Vagina (tissue), 1 donor: ENCODE measurements around a stretch of chr1.

DNA sequence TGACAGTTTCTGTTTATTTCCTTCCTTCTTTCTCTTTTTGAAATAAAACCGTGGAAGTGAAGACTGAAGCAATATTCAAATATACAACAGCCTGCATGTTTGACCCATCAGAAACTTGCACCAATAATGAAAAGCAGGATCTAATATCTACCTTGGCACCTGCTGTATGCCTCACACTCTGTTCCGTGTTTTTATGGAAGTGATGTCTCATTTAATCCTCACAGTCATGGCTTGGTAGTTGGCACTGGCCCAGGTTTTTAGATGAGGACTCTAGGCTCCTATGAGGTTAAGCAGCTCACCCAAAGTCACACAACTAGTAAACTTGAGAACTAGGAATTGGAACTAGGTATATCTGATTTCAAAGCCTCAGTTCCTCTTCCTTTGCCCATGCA lies 21.2 kb upstream of the TARBP1 start:
- PRO-cap, result no peak
- RAMPAGE, long total RNA, result no peak

GRCh38 chr1:234515348-234516214 lies 36.6 kb upstream of the TARBP1 start:
- PRO-cap, result no peak
- RAMPAGE, long total RNA, result no peak

DNA sequence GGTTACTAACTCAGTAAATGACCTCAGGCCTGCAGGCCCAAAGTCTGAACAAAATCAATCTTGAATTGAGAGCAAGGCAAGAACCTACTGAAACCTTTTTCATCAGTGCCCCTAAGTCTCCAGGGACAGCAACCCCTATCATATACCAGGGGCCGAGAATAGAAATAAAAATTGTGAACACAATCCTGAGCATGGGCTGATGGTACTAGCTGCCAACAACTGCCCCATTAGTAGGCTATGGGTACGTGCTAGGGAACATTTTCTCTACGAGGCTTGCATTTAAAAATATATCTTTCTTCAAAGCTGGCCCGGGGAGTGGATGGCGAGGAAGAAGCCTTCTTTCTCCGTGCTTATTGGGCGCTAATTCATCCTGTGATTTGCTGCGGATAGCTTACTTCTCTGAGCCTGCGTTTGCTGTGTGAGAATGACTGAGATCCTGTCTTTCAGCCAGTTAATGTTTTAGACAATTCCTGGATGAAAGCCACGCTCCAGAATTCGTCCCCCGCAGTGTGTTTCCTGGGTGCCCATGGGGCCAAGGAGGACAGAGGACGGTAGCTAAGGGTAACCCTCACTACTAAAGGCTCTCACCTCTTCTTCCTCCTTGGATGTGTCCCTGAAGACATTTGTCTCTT lies 57.7 kb upstream of the TARBP1 start:
- PRO-cap, result no peak
- RAMPAGE, long total RNA, result no peak

DNA sequence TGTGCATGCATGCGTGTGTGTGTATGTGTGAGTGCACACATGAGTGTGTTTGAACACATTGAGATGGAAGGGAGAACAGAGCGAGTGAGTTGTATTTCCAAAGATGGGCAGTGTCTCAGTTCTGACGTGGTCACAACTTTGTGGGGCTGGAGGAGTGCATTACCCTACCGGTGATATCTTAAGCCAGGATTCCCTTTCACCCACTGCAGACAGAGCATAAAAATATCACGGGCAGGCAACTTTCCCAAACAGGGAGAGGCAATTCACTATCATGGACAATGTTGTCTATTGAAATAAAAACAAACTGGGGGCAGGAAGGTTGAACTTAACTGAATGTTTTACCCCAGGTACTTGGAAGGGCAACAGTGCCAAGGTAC lies 27.7 kb downstream of the IRF2BP2 start:
- PRO-cap, result bidirectional peak, plus-strand start at position 186 of the sequence, minus-strand start at position 77 of the sequence
- RAMPAGE, long total RNA, result no peak

- PRO-cap, result no peak
- RAMPAGE, long total RNA, result no peak
These were observed 23.5 kb downstream of the IRF2BP2 start for GRCh38 chr1:234586356-234586953.

DNA sequence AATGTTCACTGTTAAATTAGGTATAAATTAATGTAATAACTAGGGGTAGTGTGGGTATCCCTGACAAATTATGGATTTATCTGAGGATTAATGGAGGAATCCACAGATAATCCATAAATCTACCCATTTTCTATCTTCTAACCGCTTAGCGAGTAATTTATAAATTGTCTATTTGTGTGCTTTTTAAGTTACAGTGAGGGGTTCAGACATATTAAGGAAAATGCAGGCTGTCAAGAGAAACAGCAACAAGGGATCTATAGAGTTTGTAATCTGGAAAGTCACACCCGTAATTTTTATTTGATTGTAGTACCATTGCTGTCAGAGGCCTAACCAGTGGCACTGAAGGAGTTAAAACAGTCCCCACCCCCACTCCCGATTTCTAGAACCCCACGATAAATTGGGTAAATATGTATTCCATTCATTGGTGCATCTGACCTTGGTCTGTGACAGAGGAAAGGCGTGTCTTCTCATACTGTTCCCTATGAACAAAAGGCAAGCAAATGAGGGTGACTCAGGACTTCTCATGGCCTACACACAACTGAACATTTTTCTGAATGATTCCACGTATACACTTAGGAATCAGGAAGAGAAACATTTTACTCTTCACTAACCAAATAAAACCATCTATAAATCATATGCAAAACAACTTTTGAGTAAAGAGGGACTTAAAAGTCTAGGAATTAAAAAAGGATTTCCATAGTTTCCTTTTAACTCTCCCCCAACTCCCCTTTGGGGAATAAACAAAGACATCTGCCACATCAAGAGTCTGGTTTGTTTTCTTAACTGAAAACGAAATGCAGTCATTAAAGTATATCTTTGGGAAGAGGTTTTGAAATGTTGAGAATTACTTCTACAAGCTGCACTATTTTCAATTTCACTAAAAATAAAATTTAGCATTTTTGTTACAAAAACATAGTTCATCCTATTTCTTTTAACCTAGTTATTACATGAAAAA lies 7.3 kb downstream of the IRF2BP2 start:
- PRO-cap, result bidirectional peak, plus-strand start at position 514 of the sequence, minus-strand start at position 445 of the sequence
- RAMPAGE, long total RNA, result no peak

- PRO-cap, result no peak
- RAMPAGE, long total RNA, result no peak
These were observed 6.6 kb downstream of the IRF2BP2 start for GRCh38 chr1:234603399-234603752.

GRCh38 chr1:234620301-234620593 lies 10.3 kb upstream of the IRF2BP2 start:
- PRO-cap, result no peak
- RAMPAGE, long total RNA, result no peak

DNA sequence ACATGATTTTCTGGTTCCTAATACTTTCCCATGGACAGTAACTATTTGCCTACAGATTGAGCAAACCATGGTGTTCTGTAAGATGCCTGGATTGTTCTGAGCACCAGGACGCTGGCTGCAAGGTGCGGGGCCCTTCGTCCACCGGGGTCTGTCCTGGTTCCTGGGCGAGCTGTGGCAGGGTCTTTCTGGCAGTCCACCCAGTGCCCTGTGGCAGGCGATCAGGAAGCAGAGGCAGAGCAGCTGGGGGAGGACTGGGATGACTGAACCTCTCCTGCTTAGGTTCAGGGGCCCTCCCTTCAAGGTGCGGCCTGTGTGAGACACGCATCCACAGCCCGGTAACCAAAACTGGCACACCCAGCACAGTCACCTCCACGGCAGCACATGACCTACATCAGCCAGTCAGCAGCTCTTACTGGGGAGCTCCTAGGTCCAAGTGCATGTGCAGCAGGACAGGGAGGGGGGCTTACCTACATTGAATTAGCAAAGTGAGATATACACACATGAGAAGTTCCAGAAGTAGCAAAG lies 51.2 kb upstream of the IRF2BP2 start:
- PRO-cap, result no peak
- RAMPAGE, long total RNA, result no peak

DNA sequence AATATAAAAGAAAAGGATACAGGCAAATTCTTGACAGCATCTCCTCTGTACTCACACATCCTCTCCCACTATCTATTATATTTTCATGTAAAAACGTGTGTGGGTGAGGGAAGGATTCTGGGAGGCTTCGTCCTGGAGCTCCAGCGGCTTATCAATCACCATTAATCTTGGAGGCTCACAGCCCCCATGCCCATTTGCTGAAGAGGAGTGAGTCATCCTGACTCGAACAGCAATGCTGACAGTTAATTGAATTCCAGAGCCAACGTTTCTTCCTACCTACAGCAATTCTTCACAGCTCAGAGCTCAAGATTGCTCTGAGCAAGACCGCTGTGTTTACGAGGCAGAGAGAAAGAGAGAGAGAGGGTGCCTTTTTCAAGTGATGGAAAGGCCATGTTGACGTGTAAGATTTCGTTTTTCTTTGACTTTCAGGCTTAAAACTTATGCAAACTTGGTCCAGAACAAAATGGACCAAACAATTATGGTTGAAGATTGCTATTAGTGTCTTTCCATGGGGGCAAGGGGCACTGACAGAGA lies 135.8 kb upstream of the IRF2BP2 start:
- PRO-cap, result no peak
- RAMPAGE, long total RNA, result no peak

- PRO-cap, result no peak
- RAMPAGE, long total RNA, result no peak
These were observed 235.6 kb upstream of the IRF2BP2 start for GRCh38 chr1:234845639-234845838.

DNA sequence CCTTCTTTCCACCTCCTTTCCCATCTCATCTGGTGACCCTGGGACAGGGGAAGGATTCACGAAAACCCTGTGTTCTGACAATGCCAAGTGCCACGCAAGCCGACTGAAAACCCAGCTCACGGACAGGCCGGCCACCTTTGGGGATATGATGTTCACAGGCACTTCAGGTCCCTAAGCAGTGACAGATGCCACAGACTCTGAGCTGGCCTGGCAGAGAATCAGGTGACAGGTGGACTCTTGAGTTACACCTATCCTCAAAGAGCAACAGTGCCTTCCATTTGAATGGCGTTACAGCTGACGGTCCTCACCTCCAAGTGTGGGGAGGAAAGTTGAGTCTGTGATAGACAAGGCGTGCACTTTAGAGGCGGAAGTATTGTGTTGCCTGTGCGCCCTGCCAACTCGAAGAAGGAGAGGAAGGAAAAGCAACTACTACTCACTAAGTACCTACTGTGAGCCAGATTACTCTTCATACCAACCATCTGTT lies 230.5 kb downstream of the TOMM20 start:
- PRO-cap, result no peak
- RAMPAGE, long total RNA, result no peak

GRCh38 chr1:234980283-234980412 lies 148.5 kb downstream of the TOMM20 start:
- PRO-cap, result no peak
- RAMPAGE, long total RNA, result no peak

DNA sequence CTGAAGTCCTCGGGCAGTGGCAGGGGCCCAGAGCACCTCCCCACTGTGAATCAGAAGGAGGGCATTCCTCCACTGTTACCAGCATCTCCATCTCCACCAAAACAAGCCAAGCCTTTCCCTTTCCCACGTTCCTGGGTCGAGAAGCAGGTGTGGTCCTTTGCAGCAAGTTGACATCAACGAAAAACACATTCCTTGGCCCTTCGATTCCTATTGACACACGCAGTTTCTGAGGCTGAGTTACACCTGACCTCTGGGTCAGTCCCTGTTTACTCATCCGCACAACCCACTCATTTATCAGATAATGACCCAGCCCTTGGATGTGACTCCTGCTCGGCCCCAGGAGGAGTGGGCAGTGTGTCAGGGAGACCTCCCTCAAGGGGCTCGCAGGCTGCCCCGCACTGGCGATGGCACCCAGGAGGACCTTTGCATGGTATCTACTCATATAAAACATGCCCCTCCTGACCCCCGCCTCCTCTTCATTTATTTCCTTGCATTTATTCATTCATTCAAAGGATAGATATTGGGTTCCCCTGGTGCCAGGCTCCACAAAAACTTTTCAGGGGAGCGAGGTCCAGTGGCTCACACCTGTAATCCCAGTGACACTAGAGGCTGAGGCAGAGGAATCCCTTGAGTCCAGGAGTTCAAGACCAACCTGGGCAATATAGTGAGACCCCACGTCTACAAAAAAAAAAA lies 60.2 kb downstream of the TOMM20 start:
- PRO-cap, result no peak
- RAMPAGE, long total RNA, result no peak

DNA sequence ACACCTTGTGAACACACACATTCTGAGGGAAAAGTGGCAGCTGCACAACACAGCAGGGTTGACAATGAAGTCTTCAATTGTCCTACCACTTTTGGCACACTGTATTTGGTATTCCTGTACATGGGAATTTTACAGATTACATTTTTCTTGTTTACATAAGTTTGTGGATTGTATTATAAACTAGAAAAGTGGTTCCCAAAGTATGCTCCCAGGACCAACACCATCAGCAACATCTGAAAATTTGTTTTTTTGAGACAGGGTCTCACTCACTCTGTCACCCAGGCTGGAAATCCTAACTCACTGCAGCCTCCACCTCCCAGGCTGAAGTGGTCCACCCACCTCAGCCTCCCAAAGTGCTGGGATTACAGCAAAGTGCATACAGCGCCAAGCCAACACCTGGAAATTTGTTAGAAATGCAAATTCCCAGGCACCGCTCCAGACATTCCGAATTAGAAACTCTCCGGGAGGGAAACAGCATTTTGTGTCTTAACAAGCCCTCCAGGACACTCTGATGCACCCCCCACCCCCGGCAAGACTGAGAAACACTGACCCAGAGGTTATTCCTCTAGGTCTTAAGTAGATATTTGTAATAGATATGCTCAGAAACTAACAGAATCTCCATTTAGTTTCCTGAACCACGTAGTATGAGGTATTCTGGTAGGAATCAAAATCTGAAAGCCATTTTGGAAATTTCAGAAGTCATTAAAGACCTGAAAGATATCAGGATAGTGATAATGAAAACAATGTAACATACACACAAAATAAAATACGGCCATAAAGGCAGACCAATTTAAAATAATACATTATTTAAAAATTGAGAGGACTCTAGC lies 49.1 kb downstream of the ARID4B start:
- PRO-cap, result no peak
- RAMPAGE, long total RNA, result no peak

DNA sequence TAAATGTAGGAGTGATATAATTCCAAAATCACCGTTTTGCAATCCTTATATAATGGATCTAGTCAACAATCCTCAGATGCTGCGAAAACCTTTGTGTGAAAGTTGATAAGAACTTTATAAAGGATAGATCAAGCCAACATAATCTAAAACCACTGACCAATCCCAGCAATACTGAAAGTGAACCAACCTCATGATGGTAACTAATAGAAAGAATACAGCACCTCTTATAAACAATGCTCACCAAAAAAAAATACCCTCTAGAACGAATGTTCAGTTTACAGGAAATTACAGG lies 30.6 kb downstream of the ARID4B start:
- PRO-cap, result no peak
- RAMPAGE, long total RNA, result no peak

GRCh38 chr1:235304790-235305663 lies 23.0 kb downstream of the ARID4B start:
- PRO-cap, result no peak
- RAMPAGE, long total RNA, result no peak

DNA sequence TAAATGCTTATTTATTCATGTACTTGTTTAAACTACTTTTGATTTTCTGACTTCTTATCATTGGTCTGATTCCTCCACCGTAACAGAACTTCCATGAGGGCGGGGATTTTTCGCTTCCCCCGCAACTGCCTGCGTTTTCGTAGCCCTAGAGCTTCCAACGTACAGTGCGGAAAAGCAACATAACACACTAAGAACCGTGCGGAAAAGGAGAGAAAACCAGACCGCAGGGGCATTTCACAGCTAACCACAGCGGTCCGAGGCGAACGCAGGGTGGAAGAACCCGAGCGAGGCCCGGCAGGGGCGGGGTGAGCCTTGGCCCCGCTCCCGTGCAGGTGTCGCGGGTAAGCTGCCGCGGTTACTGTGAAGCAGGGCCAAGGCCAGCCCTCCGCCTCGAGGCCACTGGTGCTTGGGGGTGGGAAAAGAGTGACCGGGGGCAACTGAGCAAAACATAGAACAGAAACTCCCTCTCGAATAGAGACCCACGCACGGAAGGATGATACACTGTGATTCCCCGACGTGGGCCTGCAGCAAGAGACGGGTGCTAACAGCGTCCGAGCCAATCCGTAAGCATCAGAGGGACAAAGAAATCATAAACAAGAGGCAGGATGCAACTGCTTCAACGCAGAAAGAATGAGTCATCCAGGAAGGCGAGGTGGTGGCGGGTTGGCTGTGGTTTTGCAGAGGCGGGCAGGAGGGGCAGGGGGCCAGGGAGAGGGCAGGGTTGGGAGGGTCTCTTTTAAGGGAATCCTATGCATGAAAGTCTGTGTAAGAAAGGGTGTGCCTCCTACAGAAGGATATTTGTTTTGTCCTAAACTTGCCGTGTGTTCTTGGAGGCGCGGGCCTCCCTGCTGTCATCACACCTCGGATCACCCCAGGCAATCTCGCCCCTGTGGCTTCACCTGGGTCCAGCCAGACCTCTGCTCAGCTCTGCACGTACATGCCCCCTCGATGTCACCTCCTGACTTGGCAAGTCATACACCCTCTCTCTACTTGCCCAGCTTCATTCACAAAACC lies 7.4 kb downstream of the GNG4 start:
- PRO-cap, result no peak
- RAMPAGE, long total RNA, result no peak

DNA sequence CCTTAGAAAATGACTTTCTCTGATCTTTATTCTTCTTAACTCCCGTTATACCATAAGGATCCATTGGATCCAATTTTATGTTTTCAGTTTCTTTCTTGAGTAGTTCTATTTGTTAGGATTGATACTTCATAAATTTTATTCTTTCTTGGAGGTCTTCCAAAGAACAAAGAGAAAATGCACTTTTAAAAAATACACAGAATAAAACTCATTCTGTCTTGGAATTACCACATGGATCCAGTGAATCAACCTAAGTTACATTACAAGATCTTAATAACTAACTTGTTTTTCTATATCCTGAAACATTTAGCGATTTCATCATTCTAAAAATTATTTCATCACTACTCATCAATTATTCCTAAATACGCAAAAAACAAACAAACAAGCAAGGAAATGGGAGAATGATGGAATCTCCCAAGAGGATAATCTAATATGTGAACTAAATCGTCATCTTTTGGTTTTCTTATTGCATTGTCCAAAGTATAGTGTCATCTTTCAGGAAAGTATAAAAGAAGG lies 38.4 kb upstream of the GNG4 start:
- PRO-cap, result no peak
- RAMPAGE, long total RNA, result no peak

DNA sequence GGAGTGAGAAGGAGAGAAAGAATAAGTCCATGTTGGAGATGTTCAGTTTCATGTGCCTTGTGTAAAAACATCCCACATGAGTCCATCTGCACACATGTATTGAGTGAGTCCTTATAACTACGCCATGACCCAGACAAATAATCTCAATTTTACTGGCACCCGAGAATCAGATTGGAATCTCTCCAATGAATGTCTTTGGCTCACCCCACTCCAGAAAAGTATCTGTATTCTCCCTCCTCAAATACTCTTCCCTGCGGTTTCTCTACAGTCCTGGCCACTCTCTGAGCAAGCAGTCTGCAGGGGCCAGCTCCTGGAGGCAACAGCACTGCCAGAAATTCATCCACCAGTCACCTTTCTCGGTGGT lies 16.0 kb upstream of the LYST start:
- PRO-cap, result no peak
- RAMPAGE, long total RNA, result no peak